ENCODE measurements around the genes RMND5B and GRM6.

DNA sequence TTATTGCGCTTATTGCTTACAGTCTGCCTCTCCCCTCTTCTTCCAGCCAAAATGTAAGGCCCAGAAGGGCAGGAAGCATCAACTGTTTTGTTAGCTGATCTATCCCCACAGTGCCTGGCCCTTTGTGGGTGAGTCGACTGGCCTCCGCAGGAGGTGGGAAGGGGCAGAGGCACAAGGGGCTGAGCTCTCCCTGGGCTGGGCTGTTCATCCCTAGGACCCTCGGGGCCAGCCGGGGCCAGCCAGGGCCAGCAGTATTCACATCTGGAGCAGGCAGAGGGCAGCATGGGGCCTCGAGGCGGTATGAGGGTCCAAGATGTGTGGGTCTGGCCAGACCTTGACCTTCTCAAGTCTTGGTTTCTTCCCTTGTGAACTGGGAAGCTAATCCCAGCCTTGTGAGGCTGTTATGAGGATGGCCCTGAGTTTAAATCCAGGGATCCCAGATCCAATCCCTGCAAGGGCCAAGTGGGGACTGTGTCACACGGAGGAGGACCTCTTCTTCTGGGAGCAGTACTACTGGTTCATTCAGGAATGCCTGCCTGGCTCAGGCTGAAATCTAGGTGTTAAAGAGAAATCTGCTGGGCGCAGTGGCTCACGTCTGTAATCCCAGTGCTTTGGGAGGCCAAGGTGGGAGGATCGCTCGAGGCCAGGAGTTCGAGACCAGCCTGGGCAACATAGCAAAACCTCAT, 11.8 kb upstream of the DBN1 start:
- RAMPAGE, long total RNA: no peak
- RRBS: no CpG with 5 or more reads among the region's 13 CpGs

- RAMPAGE, long total RNA: no peak
- RRBS: no CpG with 5 or more reads among the region's 13 CpGs
Measured at GRCh38 chr5:177494180-177495321, 2.9 kb downstream of the PDLIM7 start.

DNA sequence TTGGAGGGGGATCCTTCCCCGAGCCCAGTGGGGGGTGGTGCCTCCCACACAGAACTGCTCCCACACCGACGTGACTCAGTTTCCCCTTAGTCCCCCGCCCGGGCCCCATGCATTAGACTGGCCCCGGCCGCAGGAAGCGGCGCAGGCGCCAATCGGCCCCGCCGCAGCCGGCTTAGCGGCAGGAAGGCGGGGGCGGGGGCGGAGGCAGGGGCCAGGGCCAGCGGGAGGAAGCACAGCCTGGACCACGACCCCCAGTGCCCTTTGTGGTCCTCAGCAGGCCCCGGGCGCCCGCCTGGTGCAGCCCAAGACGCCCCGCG, 248 bp downstream of the PDLIM7 start:
- RAMPAGE, long total RNA: no peak
- RRBS: 1% methylated on average over 19 of the region's 26 CpGs

DNA sequence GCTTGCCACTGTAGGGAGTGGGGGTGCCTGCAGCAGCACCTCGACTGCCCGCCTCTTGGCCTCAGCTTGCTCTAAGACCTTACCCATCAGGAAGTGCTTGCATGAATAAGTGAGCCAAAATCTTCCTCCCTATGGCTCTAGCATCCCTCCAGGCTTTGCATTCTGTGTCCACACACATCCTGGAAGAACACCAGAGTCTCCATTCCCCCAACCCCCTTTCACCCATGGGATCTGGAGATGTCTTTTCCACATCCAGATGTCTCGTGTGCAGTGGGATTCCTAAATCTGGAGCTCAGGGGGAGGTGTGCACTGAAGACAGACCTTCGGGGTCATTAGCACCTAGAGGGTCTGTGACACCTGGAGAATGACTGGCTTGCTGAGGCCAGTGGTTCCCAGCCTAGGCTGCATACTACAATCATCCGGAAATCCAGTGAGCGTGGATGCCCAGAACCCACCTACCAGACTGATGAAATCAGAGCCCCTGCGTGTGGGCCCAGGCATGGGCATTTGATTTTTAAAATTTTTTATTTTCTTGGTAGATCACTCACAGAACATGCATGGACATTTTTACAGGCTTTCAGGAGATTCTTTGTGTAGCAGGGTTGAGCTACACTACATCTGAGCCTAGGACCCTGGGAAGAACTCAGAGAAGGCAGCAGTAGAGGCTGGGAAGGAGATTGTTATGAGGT, 4.1 kb upstream of the PDLIM7 start:
- RAMPAGE, long total RNA: no peak
- RRBS: no CpG with 5 or more reads among the region's 7 CpGs

- RAMPAGE, long total RNA: no peak
- RRBS: no CpG with 5 or more reads among the region's 8 CpGs
Measured at GRCh38 chr5:177502087-177502784, 4.8 kb upstream of the PDLIM7 start.

DNA sequence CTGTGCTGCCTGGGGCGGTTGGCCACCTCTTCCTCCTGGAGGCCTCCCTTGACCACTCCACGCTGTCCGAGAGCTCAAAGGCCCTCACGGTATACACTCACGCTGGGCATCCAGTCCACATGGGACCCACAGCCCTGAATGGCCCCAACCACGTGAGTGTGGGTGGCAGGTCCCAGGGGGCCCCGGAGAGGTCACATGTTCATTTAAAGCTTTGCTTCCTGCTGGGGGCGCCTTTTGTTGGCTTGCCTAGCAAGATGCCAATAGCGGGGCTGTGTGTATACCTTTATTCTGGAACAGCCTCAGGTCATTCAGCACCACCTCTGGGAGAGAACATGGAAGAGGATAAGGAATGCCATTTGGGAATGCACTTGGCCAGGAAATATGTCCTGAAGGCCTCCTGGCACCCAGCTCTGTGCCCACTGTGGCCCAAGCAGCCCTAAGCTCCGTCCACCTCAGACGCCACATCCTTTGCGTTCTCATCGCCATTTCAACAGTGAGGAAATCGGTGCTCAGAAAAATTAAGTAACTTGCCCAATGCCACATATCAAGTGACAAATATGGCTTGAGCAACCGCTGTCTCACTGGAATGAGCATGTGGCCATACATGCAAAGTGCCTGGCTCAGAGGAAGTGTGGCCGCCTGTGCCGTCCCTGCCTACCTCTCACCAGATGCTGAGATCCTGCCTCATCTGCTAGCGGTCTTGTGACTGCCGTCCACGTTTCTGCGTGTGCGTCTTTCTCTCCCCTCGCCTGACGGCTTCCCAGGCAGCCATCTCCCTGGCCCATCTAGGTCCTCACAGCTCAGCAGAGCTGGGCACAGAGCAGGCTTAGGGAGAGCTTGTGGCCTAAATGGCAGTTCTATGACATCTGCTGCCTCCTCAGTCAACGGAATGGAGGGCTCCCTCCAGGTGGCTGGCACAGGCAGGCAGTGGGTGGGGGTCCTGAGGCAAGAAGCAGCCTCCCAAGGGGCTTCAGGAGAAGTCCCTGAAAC, 931 bp upstream of the DOK3 start:
- RAMPAGE, long total RNA: no peak
- RRBS: no CpG with 5 or more reads among the region's 25 CpGs

DNA sequence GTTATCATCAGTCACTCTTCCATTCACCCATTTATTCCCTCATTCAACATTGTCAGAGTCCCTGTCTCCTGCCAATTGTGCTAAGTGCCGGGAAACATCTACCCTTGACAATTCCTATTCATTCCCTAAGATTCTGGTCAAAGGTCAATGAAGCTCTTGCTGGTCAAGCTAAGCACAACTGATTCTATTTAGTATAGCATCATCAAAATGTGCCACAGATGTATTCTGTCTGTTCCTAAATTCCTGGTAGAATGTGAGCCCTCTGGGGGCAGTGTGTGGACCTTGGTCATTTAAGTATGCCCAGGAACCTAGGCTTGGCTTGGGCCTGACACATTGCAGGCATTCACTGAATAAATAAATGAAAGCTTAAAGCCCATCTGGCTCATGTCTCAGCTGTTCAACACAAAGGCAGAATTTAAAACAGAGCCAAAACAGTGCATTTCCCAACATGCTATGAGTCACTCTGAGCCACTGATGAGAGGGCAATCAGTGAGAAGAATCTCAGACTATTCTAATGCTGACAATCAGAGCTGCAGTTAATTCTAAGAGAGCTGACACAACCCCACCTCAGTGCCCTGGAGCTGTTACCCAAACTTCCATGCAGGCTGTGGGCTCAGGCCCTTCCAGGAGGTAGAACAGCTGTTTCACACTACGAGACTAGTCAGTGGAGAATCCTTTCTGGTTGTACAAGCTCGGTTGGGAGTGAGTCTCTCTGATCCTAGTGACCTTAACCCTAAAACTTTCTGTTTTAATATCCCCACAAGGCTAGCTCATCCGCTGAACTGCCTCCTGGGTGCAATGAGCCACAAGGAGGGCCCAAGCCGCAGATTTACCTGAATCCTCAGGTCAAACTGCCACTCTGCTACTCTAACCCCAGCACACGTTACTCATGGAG, 8.0 kb downstream of the FAM193B start:
- RAMPAGE, long total RNA: no peak
- RRBS: no CpG with 5 or more reads among the region's 6 CpGs

GRCh38 chr5:177939183-177940129, 56.6 kb downstream of the PROP1 start:
- RAMPAGE, long total RNA: no peak
- RRBS: no CpG with 5 or more reads among the region's 81 CpGs

DNA sequence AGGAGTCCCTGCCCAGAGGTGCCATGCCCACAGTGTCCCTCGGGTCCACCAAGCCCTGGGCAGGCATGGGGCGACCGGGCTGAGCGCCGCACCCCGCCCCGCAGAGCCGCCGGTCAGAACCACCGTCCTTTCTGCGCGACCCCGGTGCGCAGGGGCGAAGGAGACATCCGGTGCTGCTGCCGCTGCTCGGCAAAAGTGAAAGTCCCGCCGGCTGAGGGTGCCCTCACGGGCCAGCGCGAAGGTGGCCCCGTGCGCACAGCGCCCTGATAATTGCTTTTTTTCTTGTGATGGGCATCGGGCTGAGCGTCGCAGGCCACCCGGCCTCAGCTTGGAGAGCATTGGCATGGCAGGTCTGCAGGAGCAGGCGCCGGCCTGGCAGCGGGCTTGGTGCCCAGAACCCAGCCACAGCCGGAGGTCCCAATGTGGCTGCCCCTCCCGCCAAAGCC, 51.7 kb downstream of the PROP1 start:
- RAMPAGE, long total RNA: no peak
- RRBS: no CpG with 5 or more reads among the region's 35 CpGs

- RAMPAGE, long total RNA: no peak
- RRBS: 1% methylated on average over 47 of the region's 93 CpGs
Measured at GRCh38 chr5:178130741-178131852, at the start of gene RMND5B. RMND5B (plus strand) TSS chr5:178131014.

DNA sequence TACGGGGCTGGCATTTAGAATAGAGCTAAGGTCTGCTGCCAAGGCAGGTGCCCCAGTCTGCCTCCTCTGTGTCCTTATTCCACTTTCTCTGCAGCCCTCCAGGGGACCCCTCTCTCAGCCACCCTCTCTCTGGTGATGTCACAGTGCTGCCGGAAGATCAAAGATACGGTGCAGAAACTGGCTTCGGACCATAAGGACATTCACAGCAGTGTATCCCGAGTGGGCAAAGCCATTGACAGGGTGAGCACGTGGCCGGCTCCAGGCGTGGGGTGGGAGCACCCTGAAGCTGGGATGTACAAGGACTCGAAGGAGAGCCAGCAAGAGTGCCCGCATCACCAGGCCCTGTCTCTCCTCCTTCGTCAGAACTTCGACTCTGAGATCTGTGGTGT, 11.2 kb downstream of the NHP2 start:
- RAMPAGE, long total RNA: no peak
- RRBS: 93% methylated on average over 2 of the region's 12 CpGs

GRCh38 chr5:178148392-178149575, 4.9 kb downstream of the NHP2 start:
- RAMPAGE, long total RNA: no peak
- RRBS: no CpG with 5 or more reads among the region's 13 CpGs

GRCh38 chr5:178209157-178209592, 4.8 kb downstream of the HNRNPAB start:
- RAMPAGE, long total RNA: no peak
- RRBS: no CpG with 5 or more reads among the region's 9 CpGs

GRCh38 chr5:178212153-178212779, 7.9 kb downstream of the HNRNPAB start:
- RAMPAGE, long total RNA: no peak
- RRBS: no CpG with 5 or more reads among the region's 3 CpGs

GRCh38 chr5:178212780-178213643, 8.7 kb downstream of the HNRNPAB start:
- RAMPAGE, long total RNA: no peak
- RRBS: no CpG with 5 or more reads among the region's 6 CpGs

DNA sequence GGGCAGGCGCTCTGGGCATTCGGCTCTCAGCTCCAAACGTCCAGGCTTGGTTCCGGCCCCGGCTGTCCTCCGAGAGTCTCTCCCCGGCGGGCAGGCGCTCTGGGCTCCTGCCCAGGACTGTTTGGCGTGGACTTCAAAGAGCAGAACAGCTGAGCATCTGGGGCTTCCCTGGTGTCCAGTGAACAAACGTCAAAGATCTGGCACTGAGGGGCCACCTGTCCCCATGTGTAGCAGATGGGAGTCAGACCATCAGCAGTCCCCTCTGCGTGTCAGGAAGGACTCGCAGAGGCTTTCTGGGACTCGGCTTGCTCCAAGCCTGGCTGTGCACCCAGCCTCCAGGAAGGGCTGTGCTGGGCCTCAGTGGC, 164.1 kb upstream of the PHYKPL start:
- RAMPAGE, long total RNA: no peak
- RRBS: no CpG with 5 or more reads among the region's 14 CpGs

- RAMPAGE, long total RNA: no peak
- RRBS: 39% methylated on average over 5 of the region's 10 CpGs
Measured at GRCh38 chr5:178428329-178428810, 161.8 kb downstream of the COL23A1 start.

DNA sequence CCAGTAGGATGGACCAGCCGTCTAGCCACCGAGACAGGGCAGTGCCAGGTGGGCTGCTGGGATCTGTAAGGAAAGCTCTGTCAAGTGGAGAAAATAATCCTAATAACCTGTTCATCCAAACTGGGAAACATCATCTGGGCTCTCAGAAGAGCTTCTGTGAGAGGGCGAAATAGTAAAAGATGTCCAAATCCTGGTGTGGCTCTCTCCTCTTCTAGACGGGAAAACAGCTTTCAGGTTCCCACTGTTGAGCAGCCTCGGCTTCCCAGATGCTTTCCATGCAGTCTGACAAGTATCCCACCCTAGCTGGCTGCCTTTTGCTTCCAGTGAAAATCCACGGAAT, 129.9 kb downstream of the COL23A1 start:
- RAMPAGE, long total RNA: no peak
- RRBS: no CpG with 5 or more reads among the region's 6 CpGs

GRCh38 chr5:178995310-178995480, at the start of gene GRM6:
GRM6 (minus strand) TSS chr5:178995320.
- RAMPAGE, long total RNA: no peak
- RRBS: no CpG with 5 or more reads among the region's 7 CpGs

GRCh38 chr5:179113744-179114699, 53.8 kb downstream of the ZNF354C start:
- RAMPAGE, long total RNA: no peak
- RRBS: no CpG with 5 or more reads among the region's 14 CpGs